Right lobe of liver (tissue), 4 donors: ENCODE measurements around a stretch of chr9.

DNA sequence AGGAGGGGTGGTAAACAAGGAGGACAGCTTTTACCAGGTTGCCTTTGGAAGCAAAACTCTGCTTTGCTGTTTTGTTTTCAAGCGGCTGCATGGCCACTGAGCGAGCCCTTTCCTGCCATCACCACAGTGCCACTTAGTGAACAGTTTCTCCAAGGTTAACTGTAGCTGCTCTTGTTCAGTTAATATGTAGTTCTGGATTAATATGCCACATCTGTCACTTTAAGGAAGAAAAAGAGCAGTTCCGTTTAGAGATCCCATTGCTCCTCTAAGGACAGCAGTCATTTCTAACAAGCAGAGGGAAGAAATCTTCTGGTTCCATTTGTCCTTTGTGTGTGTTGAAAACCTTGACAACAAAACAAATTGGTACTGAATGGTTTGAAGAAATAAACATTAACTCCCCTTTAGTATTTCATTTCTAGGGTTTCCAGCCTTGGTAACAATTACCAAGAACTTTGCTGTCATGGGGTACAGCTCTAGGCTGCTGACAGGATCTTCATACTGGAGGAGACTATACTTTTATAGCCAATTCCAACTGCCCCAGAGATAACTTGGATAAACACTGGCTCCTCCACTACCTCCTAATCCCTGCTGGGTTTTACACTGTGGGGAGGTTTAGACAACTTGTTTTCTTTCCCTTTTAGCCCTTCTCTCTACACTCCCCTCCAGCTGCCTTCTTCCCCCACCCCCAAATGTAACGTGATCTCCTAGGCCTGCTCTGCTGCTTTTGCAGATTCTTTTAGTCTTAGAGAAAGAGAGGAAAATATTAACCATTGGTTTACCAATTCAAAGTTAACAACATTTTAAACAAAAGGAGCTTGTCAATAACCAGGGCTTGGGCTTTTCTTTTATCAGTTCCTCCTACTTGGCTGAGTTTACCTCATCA is 10.2 kb upstream of the ABL1 start:
- PRO-cap, 4 experiments: no peak in any of the 4 experiments
- RAMPAGE, long total RNA, 2 experiments: no peak in any of the 2 experiments

- PRO-cap, 4 experiments: no peak in any of the 4 experiments
- RAMPAGE, long total RNA, 2 experiments: no peak in any of the 2 experiments
Measured at GRCh38 chr9:130854729-130855235, 19.7 kb downstream of the ABL1 start.

DNA sequence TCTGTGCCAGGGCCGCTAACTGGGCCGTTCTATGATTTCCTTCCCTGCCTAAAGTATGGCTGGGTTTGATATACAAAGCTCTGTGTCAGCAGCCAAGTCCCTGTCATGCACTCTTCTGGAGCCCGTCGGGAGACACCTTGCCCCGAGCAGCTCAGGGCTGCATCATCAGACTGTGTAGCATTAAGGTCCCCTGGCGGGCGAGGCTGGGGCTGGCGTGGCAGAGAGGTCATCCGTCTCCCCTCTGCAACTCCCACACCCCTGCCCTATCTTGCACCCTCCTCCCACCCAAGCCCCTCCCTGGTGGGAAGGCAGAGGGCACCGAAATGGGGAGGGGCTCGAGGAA is 6.3 kb downstream of the FIBCD1 start:
- PRO-cap, 4 experiments: no peak in any of the 4 experiments
- RAMPAGE, long total RNA, 2 experiments: no peak in any of the 2 experiments

- PRO-cap, 4 experiments: no peak in any of the 4 experiments
- RAMPAGE, long total RNA, 2 experiments: no peak in any of the 2 experiments
Measured at GRCh38 chr9:131020915-131021515, 12.0 kb downstream of the LAMC3 start.

- PRO-cap, 4 experiments: no peak in any of the 4 experiments
- RAMPAGE, long total RNA, 2 experiments: no peak in any of the 2 experiments
Measured at GRCh38 chr9:131132301-131133290, 7.2 kb downstream of the NUP214 start.

DNA sequence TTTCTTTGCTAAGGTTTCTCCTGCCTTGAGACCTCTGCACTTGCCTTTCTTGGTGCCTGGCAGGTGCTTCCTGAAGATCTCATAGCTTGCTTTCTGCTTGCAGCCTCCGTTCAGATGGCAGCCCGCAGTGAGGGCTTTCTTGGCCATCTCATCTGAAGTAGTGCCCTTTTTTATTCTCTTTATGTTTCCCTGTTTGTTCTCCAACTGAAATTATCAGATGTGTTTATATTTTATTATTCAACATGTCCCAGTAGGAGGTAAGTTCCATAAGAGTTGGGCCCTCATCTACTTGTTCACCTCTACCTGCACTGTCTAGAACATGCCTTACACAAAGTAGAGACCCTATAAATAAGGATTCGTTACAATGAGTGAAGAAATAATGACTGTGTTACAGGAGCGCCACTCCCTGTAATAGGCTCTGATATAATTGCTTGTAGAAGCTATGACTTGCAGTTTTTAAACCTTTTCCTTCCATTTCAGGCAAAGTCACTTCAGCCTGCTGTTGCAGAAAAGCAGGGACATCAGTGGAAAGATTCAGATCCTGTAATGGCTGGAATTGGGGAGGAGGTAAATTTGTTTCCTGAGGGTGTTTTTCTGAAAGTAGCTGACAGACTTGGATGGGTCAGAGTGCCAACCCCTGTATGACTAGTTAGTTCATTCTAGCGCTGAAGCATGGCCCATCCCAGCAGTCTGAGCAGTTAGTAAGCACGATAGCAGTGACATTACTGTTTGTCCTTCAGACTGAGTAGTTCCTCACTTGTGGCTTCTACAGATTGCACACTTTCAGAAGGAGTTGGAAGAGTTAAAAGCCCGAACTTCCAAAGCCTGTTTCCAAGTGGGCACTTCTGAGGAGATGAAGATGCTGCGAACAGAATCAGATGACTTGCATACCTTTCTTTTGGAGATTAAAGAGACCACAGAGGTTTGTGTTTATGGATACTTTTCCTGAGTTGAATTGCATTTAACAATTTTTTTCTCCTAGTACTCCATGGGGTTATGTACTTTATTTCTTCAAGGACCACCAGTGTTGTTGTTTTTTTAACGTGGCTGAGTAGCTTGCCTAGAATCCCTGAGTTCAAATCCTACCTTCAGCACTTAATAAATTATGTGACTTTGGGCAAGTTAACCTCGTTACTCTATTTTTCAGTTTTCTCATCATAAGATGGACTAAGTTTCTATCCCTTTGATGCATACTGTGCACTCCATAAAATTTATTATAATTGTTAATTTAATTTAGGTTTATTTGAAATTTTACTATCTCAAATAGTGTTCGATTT is 24.9 kb downstream of the NUP214 start:
- PRO-cap, 4 experiments: no peak in any of the 4 experiments
- RAMPAGE, long total RNA, 2 experiments: start-site peak on the plus strand in 1 of 2 experiments, centred at position 848 of the sequence, 20 reads per replicate

DNA sequence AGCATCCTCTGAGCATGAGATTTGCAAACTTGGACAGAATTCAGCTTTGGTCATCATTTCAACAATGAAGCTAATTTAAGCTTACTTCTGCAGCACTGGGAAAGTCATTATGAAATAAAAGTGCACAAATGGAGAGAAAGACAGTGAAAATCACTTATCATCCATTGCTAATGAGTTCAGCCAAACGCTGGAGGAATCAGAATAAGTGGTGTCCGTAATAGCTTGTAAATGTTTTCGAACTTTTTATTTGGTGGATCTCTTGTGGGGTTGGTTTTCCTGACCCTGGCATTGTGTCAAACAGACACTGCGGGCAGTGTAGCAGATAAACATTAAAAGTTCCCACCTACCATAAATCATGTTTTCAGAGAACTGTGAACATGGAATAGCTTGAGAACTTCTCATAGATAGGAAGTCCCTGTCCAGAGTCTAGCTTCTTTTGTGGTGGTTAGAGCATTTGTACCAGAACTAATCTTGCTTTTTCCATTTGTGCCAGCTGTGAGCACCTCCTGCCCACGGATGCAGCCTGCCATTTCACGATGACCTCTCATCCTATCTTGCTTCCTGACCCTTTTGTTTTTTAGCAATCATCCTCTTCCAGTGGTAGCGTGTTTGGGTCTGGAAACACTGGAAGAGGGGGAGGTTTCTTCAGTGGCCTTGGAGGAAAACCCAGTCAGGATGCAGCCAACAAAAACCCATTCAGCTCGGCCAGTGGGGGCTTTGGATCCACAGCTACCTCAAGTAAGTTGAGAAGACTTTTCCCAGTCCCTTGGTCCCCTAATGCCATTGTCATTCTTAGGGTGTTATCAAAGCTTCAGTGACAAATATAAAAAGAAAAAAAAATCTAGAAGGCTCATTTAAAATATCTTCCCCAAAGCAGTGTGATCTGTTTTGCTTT is 61.4 kb downstream of the FAM78A start:
- PRO-cap, 4 experiments: no peak in any of the 4 experiments
- RAMPAGE, long total RNA, 2 experiments: no peak in any of the 2 experiments

DNA sequence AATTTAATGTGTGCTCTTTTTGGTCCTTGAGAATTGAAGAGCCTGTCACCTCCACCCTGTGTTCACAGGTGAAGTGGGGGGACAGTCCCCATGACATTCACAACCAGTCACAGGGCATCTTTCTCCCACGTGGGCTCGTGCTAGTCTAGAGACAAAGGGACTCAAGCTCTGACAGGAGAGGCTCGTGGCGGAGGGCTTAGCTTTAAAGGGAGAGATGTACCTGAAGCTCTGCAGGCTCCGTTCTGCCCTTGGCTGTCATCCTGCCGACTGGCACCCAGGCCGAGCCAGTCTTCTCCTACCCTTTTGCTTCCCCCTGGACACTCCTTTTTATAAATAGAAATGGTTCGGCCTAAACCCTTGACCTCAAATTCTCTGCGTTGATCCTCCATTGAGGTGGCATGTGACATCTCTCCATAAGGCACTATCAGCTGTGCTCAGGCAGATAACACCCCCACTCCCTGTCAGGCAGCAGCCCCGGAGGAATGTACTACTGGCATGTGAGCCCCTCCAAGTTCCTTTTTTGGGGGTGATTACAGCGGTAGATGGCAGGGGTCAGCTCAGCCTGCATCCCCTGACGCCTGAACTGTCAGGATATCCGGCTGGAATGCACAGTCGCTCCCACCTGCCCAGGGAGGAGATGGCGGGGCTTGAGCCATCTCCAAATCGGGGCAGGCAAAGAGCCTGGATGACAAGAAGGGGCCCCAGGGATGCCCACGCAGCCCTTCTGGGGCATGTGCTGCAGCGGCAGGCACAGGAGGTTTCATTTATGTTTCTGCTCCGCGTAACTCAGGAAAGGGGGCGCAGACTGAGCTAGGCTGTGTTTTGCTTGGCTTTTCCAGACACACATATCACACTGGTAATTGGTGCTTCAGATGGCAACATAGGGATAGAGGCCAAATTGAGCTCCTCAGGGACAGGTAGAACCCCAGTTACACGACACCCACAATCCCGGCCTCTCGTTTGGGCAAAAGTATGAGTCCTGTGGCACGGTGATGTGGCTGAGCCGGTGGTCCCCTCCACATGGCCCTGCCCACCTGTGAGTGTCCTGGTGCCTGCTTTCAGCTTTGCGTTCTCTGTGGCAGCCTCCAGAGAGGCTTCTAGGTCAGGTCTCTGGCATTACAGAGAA is 40.8 kb downstream of the FAM78A start:
- PRO-cap, 4 experiments: no peak in any of the 4 experiments
- RAMPAGE, long total RNA, 2 experiments: no peak in any of the 2 experiments

DNA sequence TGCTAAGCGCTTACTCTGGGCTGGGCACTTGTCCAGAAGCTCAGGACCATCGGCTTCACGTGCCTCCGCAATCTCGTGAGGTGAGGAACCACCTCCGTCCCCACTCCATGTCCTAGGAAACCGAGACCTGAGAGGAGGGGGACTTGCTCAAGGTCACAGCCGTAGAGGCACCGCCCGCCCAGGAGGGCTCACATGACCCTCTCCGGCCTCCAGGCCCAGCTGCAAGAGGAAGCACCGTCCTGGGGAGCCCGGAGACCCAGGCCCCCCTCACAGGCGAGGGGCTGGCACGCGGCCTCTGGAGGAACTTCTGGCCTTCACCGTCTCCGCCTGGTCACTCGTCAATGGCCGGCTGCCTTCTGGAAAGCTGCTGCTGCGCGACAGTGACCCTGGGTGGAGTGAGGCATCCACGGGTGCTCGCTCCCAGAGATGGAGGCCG is 24.2 kb downstream of the FAM78A start:
- PRO-cap, 4 experiments: no peak in any of the 4 experiments
- RAMPAGE, long total RNA, 2 experiments: no peak in any of the 2 experiments

DNA sequence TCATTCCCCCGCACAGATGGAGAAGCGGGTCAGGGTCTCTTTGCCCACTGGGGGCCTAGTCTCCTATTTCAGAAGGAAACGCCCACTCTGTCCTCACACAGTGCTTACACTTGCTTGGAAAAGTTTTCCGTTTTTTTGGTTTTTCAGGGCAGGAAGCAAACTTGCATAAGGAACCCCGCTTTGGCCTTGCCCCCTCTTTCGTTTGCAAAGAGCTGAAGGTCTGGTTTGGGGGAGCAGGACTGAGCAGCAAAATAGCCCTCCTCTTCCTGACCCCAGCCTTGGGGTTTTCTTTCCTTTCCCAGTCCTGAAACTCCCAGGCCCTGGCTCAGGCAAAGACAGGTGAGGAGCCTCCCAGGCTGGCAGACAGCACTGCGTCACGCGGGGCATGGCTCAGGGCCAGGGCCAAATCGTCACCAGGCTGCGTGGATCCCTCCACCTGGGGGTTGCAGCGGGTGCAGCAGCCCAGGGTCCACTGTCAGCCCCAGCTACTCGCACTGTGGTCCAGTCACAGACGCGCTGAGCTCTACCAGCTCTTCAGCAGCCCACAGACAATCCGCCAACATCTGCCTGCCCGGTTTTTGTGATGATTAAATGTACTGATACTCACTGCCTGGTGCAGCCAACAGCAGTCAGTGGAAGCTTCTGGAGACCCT is 12.2 kb downstream of the FAM78A start:
- PRO-cap, 4 experiments: no peak in any of the 4 experiments
- RAMPAGE, long total RNA, 2 experiments: no peak in any of the 2 experiments

DNA sequence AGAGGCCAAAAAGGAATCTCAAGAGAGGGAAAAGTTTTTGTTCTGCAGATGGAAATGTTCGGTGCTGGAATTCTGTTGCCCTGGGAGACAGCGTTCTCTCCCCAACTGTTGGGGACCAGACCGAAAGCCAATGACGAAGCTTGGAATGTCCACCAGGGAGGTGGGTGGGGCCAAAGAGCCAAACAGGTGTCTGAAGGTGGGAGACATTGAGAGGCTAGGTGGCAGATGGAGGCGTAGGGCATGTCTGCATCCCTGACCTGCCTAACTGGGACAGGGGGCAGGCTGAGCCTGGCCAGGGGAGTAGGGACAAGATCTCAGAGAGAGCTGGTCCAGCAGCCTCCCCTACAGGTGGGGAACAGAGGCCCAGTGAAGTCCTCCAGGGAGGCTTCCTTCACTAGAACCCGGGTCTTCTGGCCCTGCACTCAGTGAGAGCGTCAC is 4.9 kb upstream of the FAM78A start:
- PRO-cap, 4 experiments: no peak in any of the 4 experiments
- RAMPAGE, long total RNA, 2 experiments: no peak in any of the 2 experiments

GRCh38 chr9:131393017-131393566 is 794 bp upstream of the PRRC2B start:
- PRO-cap, 4 experiments: peak in 4 of 4 experiments; most common minus-strand start chr9:131393399 (in 4)
- RAMPAGE, long total RNA, 2 experiments: no peak in any of the 2 experiments

- PRO-cap, 4 experiments: peak in 4 of 4 experiments; most common plus-strand start chr9:131393711 (in 1); most common minus-strand start chr9:131393779 (in 3)
- RAMPAGE, long total RNA, 2 experiments: no peak in any of the 2 experiments
Measured at GRCh38 chr9:131393567-131393917, 344 bp upstream of the PRRC2B start.

DNA sequence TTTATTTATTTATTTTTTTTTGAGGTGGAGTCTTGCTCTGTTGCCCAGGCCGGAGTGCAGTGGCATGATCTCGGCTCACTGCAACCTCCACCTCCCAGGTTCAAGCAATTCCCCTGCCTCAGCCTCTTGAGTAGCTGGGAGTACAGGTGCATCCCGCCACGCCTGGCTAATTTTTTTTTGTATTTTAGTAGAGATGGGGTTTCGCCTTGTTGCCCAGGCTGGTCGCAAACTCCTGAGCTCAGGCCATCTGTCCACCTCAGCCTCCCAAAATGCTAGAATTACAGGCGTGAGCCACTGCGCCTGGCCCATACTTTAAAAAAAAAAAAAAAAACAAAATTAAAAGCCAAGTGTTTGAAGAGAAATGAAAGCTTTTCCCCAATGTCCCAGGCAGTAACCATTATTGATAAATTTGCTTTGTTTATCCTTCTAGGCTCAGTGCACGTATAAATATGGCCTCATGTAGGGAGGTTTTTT is 9.5 kb downstream of the PRRC2B start:
- PRO-cap, 4 experiments: no peak in any of the 4 experiments
- RAMPAGE, long total RNA, 2 experiments: no peak in any of the 2 experiments

DNA sequence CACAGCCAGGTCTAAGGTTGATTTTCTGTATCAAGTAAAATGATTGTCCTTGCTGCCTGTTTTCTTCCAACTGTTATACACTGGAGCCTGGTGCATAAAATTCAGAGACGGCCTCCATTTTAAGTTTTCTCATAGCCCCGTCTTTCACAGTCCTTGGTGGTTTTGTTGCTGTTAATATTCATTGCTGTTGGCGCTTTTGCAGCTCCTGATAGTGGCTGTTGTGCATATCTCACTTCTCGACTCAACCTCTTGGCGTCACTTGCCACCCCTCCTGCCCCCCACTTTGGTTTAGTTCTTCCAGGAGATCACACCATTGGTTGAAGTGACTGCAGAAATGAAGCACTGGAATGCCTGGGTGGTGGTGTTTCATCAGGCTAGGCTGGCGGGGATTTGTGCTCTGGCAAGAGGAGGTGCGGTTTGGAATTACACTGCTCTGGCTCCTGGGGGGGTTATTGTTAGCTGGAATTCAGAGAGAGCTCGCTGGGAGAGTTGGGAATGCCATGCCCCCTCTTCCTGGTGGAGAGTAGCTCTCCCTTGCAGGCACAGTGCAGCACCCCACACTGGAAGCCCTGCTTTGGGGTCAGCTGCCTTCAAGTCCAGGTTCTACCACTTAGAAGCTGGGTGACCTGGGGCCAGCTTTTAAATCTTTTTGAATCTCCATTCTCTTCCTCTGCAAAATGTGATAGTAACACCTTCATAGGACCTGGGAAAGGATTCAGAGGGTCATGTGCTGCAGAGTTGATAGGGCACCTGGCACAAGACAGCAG is 11.6 kb downstream of the PRRC2B start:
- PRO-cap, 4 experiments: no peak in any of the 4 experiments
- RAMPAGE, long total RNA, 2 experiments: no peak in any of the 2 experiments

GRCh38 chr9:131422431-131423175 is 28.7 kb downstream of the PRRC2B start:
- PRO-cap, 4 experiments: peak in 2 of 4 experiments; most common plus-strand start chr9:131422769 (in 1); most common minus-strand start chr9:131422520 (in 2)
- RAMPAGE, long total RNA, 2 experiments: no peak in any of the 2 experiments

DNA sequence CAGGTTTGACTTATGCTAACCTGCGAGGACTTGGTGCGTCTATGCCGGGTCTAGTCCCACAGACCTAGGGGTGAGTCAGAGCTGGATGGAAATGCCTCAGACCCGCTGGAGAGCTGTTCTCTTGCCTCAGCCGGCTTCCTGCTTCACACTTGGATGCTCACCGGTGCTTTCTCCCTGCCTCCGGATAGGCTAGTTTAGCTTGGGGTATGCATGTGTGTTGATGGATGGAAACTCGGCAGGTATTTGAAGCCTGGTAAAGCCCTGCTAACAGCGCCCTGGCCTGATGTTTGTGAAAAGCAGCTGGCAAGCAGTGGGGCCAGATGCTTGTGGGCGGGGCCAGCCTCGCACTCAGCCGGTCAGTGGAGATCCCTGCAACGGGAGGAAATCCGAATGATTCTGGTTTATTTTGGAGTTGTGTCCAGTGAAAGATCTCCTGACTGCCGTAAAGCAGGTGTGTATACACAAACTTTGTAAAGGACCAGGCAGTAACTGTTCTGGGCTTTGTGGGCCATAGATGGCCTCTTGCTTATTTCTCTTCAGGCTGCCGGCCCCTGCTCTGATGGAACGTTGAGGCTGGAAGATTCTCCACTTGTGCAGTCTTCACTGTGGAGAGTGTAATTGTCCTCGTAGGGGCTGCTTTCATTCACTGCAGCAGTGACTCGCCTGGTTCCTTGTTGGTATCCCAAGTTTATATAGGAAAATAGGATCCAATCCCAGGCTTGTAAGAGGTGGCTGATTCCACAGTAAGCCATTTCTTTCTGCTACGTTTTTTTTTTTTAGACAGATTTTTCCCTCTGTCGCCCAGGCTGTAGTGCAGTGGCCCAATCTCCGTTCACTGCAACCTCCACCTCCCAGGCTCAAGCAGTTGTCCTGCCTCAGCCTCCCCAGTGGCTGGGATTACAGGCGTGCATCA is 29.5 kb downstream of the PRRC2B start:
- PRO-cap, 4 experiments: peak in 3 of 4 experiments; most common plus-strand start position 404 of the sequence (in 1); most common minus-strand start position 291 of the sequence (in 3)
- RAMPAGE, long total RNA, 2 experiments: no peak in any of the 2 experiments

- PRO-cap, 4 experiments: no peak in any of the 4 experiments
- RAMPAGE, long total RNA, 2 experiments: no peak in any of the 2 experiments
Measured at GRCh38 chr9:131459036-131459352, 43.7 kb upstream of the POMT1 start.

- PRO-cap, 4 experiments: no peak in any of the 4 experiments
- RAMPAGE, long total RNA, 2 experiments: no peak in any of the 2 experiments
Measured at GRCh38 chr9:131467448-131468346, 35.0 kb upstream of the POMT1 start.

GRCh38 chr9:131517619-131518408 is 13.2 kb downstream of the UCK1 start:
- PRO-cap, 4 experiments: no peak in any of the 4 experiments
- RAMPAGE, long total RNA, 2 experiments: no peak in any of the 2 experiments